ENCODE data around the gene IRX6.

- PRO-cap, 2 experiments: no peak in any of the 2 experiments
These were observed 76.1 kb downstream of the FTO start for GRCh38 chr16:53780090-53780400.

- PRO-cap, 2 experiments: no peak in any of the 2 experiments
These were observed 243.9 kb downstream of the FTO start for GRCh38 chr16:53947848-53948284.

DNA sequence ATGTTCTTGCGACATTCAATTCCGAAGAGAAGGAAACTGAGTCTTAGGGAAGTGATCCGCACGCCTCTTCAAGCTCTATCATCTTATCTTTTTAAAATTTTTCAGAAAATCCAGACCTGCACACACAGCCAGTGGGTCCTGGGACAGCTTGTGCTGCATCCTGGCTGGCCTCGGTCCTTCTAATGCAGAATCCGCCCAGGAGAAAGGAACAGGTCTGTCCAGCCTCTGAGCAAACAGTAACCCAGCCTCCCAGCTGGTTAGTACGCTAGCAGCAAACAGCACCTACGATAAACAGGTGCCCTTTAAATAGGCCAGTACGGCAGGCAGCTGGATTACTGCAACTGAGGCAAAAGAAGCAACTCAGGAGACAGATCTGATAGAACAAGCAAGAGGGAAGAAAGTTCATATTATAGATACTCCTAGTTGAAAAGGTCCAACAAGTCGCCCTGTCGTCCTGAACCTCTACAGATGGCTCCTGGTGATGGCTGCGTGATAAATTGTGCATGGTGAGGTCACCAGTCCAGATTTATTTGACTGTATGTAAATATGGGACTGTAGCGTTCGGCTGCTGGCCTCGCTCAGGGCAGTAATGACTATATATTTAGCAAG, 254.3 kb upstream of the IRX3 start:
- PRO-cap, 2 experiments: no peak in any of the 2 experiments

GRCh38 chr16:54873920-54874371, 56.7 kb upstream of the IRX5 start:
- PRO-cap, 2 experiments: no peak in any of the 2 experiments

- PRO-cap, 2 experiments: no peak in any of the 2 experiments
These were observed 82.1 kb downstream of the IRX5 start for GRCh38 chr16:55012812-55013158.

DNA sequence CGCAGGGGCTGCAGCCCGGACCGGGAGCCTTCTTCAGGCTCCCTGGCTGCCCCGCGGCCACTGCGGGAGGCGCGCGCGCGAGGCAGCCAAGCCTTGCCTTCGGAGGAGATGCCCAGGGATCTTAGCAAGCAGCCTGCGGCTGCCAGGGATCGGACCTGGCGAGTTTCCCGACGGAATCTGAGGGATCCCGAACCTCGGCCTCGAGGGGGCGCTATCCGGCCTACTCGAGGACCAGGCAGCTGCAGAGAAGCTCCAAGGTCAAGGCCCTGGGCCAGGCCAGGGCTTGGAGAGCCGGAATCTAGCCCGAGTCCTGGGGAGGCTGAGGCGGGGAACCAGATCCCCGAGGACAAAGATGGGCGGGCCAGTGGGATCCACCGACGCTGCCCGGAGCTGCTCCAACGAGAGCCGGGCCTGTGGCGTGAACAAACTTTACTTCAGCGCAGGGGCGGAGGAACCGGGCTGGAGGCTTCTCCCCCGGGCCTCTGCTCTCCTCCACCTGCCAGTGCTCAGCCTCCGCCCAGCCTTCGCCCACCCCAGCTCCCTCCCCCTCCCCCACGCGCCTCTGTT, at the start of gene IRX6:
Gene IRX6 (plus strand): TSS at position 499 of the 567 bp plus-strand sequence.
- PRO-cap, 2 experiments: peak in 2 of 2 experiments; most common plus-strand start position 60 of the sequence (in 1)

- PRO-cap, 2 experiments: no peak in any of the 2 experiments
These were observed 67.6 kb downstream of the IRX6 start for GRCh38 chr16:55391548-55391984.

GRCh38 chr16:55486647-55487690, 8.0 kb downstream of the MMP2 start:
- PRO-cap, 2 experiments: no peak in any of the 2 experiments

DNA sequence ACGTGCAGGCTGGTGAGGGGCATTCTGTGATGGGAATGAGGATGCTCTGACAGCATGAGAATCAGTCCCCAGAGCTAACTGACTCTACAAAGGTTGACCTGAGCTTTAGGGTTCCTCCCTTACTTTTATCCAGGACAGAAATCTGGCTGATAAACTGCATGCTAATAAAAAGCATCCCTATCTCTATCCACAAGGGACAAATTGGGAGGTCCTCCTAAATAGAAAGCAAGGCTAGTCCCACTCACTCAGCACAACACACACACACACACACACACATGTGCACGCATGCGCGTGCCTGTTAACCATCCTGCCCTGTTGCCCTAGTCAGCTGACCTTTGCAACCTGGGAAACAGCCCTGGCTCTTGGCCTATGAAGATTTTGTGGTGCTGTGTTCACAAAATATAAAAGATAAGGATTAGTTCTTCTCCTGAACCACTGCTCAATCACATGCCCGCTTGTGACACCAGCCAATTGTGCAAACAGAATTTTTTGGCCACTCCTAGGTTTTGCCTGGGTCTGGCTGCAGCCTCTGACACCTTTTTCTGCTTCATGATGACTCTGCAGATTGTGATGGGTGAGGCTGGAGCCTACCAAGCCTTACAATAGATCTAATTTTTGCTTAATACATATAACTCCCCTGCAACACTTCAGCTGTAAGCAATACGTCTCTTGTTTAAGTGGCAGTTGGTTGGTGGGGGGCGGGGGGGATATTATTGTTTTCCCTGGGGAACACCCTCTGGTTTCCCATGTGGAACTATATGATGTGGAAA, 3.3 kb upstream of the CES1 start:
- PRO-cap, 2 experiments: no peak in any of the 2 experiments

DNA sequence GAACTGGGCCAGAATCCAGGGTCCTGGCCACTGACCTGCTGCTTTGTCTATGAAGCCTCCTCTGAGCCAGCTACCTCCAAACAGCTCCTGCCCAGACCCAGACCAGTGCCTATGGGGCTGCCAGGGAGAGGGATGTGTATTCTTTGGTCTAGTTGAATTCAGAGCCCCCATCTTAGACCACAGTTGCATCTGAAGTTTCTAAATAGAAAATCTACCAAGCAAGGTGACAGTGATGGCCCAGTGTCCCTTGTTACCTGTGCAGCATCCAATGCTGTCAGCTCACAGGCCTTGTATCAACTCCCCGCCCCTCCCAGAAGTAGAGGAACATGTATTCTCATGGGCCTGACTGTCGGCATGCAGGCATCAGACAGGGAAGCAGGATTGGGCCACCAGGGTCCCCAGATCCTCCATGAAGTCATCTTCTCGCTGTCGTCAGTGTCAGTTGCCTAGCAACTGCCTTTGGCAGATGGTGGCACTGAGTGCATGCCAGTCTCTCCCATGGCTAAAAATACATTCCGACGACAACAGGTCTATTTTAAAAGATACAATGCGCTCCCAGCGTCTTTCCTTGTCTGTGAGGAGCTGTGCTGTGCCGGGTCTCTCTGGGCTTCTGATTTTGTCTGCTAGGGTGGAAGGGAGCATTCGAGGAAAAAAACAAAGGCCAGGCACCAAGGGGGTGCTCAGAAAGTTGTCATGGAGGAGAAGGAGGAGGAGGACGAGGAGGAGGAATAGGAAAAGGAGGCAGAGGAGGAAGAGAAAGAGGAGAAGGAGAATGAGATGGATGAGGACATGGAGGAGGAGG, 36.8 kb upstream of the CES5A start:
- PRO-cap, 2 experiments: peak in 2 of 2 experiments; most common plus-strand start position 567 of the sequence (in 2); most common minus-strand start position 431 of the sequence (in 1)

DNA sequence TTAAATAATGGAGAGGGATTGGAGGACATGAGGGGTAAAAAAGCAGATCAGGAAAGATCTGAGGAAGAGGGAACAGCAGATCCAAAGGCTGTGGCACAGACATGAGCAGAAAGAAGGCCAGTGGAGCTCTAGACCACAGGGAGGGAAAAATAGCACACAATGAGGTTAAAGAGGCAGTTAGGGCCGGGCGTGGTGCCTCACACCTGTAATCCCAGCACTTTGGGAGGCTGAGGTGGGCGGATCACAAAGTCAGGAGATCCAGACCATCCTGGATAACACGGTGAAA, 14.5 kb downstream of the GNAO1 start:
- PRO-cap, 2 experiments: no peak in any of the 2 experiments

- PRO-cap, 2 experiments: no peak in any of the 2 experiments
These were observed 43.5 kb downstream of the GNAO1 start for GRCh38 chr16:56234809-56235165.

DNA sequence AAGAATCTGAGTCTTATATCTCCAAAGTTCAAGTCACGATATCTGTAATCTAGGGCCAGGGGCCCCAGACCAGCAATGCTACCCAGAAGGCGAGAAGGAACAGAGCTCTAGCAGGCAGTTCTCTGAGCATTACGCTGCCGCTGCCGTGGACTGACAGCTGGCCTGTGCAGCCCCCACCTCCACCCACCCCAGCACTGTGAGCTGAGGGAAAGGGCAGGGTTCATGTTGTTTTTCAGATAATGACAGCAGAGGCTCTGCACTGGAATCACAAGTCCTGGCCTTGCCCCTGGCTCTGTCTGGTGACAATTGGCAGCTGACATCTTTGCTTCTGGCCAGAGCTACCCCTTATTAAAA, 72.9 kb downstream of the GNAO1 start:
- PRO-cap, 2 experiments: no peak in any of the 2 experiments

GRCh38 chr16:56269185-56270414, 78.3 kb downstream of the GNAO1 start:
- PRO-cap, 2 experiments: peak in 1 of 2 experiments; most common plus-strand start chr16:56270239 (in 1); most common minus-strand start chr16:56270124 (in 1)

GRCh38 chr16:56317959-56318746, 107.2 kb downstream of the AMFR start:
- PRO-cap, 2 experiments: peak in 1 of 2 experiments; most common minus-strand start chr16:56318428 (in 1)

DNA sequence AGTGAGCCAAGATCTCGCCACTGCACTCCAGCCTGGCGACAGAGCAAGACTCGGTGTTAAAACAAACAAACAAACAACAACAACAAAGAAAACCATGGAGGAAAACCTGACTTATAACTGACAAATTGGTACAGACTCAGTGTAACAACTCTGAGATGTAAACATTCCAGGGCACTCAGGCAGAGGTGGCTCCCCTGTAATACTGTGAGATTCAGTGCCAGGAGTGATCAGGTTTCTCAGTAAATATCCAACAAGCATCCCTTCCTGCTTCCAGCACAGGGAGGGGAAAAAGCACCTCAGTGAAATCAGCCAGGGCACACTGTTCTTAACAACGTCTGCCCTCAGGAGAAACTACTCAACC, 52.4 kb downstream of the AMFR start:
- PRO-cap, 2 experiments: no peak in any of the 2 experiments

DNA sequence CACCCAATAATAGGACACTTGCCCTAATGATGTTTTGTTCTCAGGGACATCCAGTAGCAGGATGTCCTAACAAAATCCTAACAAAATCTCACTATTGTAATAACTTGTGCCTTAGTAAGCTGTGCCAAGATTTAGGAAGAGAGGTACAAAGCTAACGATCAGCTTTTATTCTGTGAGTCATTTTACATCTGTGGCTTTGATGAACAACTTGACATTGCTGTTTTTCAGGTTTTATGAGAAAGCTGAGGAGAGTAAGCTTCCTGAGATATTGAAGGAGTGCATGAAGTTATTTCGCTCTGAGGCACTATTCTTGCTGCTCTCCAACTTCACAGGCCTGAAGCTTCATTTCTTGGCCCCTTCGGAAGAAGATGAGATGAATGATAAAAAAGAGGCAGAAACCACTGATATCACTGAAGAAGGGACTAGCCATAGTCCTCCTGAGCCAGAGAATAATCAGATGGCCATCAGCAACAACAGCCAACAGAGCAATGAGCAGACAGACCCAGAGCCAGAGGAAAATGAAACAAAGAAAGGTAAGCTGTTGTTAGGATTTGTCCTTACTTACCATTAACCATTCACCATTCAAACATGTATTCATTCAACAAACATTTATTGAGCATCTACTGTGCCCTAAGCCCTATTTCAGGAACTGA, 19.0 kb downstream of the OGFOD1 start:
- PRO-cap, 2 experiments: no peak in any of the 2 experiments

DNA sequence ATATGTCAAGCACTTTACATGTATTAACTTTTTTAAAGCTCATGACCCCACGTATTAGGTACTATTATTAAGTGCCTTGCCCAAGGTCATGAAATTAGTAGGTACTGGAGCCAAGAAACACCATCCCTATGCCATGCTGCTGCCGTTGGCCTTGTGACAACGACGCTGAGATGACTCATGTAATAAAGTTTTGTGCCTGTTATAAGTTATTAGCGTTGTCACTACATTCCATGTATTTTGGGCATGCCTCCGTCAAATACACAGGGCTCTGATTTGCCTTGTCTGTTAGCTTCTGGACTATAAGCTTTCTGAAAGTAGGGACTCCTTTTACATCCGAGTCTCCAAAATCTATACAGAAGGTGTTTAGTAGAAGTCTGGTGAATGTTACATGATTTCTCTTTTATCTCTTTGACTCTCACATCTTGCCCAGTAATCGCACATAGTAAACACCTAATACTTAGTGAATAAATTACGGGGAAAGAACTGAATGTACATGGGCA, 1.3 kb downstream of the BBS2 start:
- PRO-cap, 2 experiments: no peak in any of the 2 experiments

- PRO-cap, 2 experiments: peak in 1 of 2 experiments; most common minus-strand start chr16:56609820 (in 1)
These were observed 1.3 kb downstream of the MT2A start for GRCh38 chr16:56609748-56610042.

DNA sequence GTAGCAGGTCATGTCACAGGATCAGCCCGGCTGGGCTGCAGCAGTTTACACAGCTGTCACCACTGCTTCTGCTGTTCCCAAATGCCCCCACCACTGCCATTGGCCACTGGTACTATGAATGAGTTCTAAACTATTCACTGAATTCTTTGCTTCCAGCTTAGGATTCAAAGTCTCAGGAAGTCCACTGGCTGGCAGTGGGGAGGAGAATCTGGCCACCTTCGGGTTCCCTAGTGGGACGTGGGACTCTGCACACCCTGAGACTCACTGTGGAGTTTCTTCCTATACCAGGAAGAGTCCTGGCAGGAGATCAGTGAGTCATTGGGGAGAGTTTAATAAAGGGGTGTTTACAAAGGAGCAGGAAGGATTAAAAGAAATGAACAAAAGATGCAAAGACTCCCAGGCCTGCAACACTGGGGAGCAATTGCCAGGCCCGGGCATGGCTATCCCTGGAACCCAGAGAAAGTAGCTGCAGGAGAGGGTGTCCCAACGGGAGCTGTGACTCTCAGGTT, 7.0 kb downstream of the MT1X start:
- PRO-cap, 2 experiments: no peak in any of the 2 experiments